Liver (tissue), 9 donors: ENCODE data around the genes ZNG1E and PRKACG.

DNA sequence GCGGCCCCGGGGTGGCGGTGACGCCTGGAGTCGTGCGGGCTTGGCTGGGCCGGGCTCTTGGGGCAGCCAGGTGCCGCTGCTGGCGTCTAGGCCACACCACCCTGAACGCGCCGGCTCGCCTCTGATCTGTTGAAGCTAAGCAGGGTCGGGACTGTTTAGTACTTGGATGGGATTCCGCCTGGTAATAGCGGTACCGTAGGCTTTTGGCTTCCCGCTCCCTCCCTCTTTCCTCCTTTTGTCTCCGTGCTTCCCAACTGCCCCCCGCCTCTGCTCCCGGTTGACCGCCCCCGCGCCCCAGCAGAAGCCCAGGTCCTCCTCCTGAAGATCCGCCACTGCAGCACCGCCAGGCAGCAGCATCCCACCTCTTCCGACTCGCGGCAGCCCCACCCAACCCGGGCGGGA lies 1471.9 kb downstream of the FOXD4L5 start:
- PRO-cap, 5 experiments: no peak in any of the 5 experiments
- RAMPAGE, long total RNA, 2 experiments: no peak in any of the 2 experiments
- RRBS: 59% methylated on average over 4 of the region's 31 CpGs

GRCh38 chr9:65675532-65676172 lies at the start of gene ZNG1E:
Gene ZNG1E, plus strand, starts transcription at chr9:65675928.
- PRO-cap, 5 experiments: peak in 5 of 5 experiments; most common plus-strand start chr9:65675951 (in 3); most common minus-strand start chr9:65675725 (in 4)
- RAMPAGE, long total RNA, 2 experiments: start-site peak on the plus strand in 2 of 2 experiments, at chr9:65675880-65675957 at its widest, 690 to 17,430 reads per replicate
- RRBS: no CpG with 5 or more reads among the region's 41 CpGs

- PRO-cap, 5 experiments: peak in 4 of 5 experiments; most common minus-strand start chr9:65676550 (in 4)
- RAMPAGE, long total RNA, 2 experiments: no peak in any of the 2 experiments
- RRBS: no CpG with 5 or more reads among the region's 11 CpGs
Measured at GRCh38 chr9:65676256-65676713, 557 bp downstream of the ZNG1E start.

DNA sequence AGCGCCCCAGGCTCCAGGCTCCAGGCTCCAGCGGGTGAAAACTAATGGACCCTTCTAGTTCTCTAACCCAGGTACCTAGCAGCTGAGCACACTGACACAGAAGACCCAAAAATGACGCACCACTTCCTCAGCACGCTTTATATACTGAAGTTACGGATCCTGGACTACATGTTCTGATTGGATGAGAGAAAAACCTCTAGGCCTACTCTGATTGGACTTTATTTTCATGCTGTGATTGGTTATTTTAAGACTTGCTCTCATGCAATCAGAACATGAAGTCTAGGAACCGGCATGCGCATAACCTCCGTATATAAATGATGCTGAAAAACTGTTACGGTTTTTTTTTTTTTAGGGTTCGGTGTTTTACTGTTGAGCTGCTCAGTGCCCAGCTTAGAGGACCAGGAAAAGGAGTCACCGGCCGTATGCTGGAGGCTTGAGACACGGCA lies 26.2 kb upstream of the ANKRD20A1 start:
- PRO-cap, 5 experiments: no peak in any of the 5 experiments
- RAMPAGE, long total RNA, 2 experiments: no peak in any of the 2 experiments
- RRBS: no CpG with 5 or more reads among the region's 13 CpGs

- PRO-cap, 5 experiments: no peak in any of the 5 experiments
- RAMPAGE, long total RNA, 2 experiments: no peak in any of the 2 experiments
- RRBS: no CpG with 5 or more reads among the region's 5 CpGs
Measured at GRCh38 chr9:68546501-68547063, 5.9 kb upstream of the TMEM252 start.

DNA sequence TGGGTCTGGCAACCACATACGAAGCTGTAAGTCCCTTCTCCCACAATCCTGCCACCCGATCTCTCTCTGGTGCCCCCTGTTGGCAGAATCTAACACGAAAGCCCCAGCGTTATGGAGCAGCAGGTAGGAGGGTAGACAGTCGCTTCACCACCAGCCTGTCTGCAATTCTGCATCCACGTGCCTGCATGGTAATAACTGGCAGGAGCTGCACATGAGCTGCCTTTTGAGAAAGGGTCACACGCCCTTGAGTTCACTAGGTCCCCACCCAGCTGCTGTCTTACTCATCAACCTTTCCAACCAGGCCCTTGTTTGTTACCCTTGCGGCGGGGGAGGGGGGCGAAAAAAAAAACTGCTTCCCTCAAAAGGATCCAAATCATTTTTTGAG lies 19.5 kb upstream of the TMEM252 start:
- PRO-cap, 5 experiments: no peak in any of the 5 experiments
- RAMPAGE, long total RNA, 2 experiments: no peak in any of the 2 experiments
- RRBS: no CpG with 5 or more reads among the region's 10 CpGs

- PRO-cap, 5 experiments: no peak in any of the 5 experiments
- RAMPAGE, long total RNA, 2 experiments: no peak in any of the 2 experiments
- RRBS: no CpG with 5 or more reads among the region's 5 CpGs
Measured at GRCh38 chr9:68707035-68707428, 2.0 kb downstream of the PIP5K1B start.

- PRO-cap, 5 experiments: no peak in any of the 5 experiments
- RAMPAGE, long total RNA, 2 experiments: no peak in any of the 2 experiments
- RRBS: no CpG with 5 or more reads among the region's 6 CpGs
Measured at GRCh38 chr9:68731805-68732409, 26.9 kb downstream of the PIP5K1B start.

DNA sequence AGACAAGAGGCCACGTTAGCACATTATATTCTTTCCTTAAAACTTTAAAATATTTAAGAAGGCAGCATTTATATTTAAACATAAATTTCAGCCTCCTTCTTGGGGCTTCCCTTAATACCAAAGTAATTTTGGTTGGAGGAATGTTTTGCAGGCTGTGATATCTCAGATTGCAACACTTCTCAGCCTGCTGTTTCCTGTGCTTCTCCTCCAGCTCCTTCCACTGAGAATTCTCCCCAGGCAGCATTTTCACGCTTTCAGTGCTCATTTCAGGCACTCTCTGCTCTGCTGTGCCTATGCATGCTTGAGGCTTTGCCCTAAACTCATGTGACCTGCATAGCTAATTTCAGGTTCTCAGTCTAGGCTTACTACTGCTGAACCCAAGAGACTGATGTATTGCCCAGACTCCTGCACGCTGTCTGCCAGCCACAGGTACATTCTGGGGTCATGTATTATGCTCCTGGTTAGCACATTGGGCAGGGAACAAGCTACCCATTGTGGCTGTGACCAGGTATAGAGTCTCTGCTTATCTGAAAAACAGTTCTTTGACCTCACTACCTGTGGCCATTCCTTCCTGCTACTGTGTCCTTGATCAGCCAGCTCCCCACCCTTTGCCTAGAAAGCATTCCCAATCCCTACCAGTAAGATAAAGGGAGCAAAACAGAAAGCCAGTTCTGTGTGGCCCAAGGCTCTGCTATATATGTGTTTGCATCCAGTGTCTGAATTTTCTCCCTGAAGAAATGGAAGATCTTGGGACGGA lies 34.6 kb downstream of the PIP5K1B start:
- PRO-cap, 5 experiments: no peak in any of the 5 experiments
- RAMPAGE, long total RNA, 2 experiments: no peak in any of the 2 experiments
- RRBS: no CpG with 5 or more reads among the region's 4 CpGs

DNA sequence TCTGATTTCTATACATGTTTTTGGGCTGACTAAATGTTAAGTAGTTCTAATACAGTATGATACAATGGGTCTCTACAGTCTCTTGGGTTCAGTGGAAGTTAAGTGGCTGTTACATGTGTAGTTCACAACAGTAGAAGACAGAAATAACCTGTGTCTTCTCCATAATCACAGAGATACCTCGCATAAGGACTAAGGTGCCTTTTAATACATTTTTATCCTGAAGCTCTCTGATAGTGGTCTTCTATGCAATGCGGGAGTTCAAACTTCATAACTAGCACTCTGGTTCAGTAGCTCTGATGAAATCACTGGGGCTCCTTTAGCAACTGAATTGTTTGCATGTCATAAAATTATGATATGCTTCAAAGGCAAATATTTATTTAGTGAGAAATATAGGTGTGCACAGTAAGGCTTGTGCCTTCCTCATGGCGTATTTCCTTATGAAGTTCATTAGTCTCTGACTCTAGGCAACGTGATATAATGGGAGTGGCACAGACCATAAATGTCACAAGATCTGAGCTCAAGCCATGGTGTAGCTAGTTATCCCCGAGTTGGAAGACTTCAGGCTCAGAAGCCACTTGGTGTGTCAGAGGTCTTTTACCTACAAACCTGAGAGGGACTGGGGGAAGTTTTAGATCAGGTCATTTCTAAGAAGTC lies 35.4 kb downstream of the PIP5K1B start:
- PRO-cap, 5 experiments: no peak in any of the 5 experiments
- RAMPAGE, long total RNA, 2 experiments: no peak in any of the 2 experiments
- RRBS: no CpG with 5 or more reads among the region's 5 CpGs

GRCh38 chr9:68784547-68785260 lies 4.8 kb downstream of the PABIR1 start:
- PRO-cap, 5 experiments: no peak in any of the 5 experiments
- RAMPAGE, long total RNA, 2 experiments: no peak in any of the 2 experiments

- PRO-cap, 5 experiments: no peak in any of the 5 experiments
- RAMPAGE, long total RNA, 2 experiments: no peak in any of the 2 experiments
- RRBS: no CpG with 5 or more reads among the region's 4 CpGs
Measured at GRCh38 chr9:68804786-68805218, 24.9 kb downstream of the PABIR1 start.

GRCh38 chr9:68871778-68872738 lies 92.2 kb downstream of the PABIR1 start:
- PRO-cap, 5 experiments: peak in 4 of 5 experiments; most common minus-strand start chr9:68871918 (in 2)
- RAMPAGE, long total RNA, 2 experiments: no peak in any of the 2 experiments
- RRBS: no CpG with 5 or more reads among the region's 11 CpGs

DNA sequence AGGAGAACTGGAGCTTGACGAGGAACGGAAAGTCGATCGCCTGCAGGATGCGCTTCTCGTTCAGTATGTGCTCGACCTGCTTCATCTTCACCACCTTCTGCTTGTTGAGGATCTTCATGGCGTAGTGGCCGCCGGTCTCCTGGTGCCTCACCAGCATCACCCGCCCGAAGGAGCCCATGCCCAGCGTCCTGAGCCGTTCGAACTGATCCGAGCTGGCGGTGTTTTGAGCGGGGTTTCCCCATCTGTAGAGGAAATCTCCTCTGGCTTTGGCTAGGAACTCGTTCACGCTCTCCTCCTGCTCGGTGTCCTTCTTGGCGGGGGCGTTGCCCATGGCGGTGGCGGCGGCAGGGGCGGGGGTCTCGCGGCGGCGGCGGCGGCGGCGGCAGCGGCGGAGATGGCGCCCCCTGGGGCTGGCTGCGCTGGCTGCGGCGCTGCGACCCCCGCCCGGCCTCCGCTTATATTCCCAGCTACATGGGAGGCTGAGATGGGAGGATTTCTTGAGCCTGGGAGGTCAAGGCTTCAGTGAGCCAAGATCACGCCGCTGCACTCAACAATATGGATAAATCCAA lies at the start of gene PRKACG:
PRKACG (minus strand) TSS at position 352 of the 569 bp plus-strand sequence.
- PRO-cap, 5 experiments: no peak in any of the 5 experiments
- RAMPAGE, long total RNA, 2 experiments: no peak in any of the 2 experiments
- RRBS: no CpG with 5 or more reads among the region's 47 CpGs

DNA sequence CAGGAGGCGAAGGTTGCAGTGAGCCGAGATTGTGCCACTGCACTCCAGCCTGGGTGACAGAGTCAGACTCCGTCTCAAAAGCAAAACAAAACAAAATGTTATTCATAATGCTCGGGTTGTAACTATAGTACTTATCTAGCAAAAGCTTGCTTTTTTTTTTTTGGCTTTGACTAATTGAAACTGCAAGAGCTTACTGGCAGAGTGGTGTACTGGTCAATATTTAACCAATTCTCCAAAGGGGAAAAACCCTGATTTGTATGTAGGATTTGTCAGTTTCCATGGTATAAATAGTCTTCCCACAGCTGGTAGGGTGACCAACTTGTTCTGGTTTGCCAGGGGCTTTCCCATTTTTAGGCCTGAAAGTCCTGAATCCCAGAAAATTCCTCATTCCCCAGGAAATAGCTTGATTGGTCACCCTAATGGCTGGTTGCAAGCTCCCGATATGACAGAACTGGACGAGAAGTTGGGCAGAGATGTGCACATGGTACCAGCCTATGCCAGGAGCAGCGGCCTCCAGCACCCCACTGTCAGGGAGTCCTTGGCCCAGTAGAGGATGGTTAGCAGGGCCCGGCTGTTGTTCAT lies 58.0 kb downstream of the FXN start:
- PRO-cap, 5 experiments: peak in 5 of 5 experiments; most common plus-strand start position 313 of the sequence (in 5); most common minus-strand start position 97 of the sequence (in 1)
- RAMPAGE, long total RNA, 2 experiments: no peak in any of the 2 experiments
- RRBS: no CpG with 5 or more reads among the region's 8 CpGs

GRCh38 chr9:69134396-69134970 lies 39.6 kb upstream of the TJP2 start:
- PRO-cap, 5 experiments: no peak in any of the 5 experiments
- RAMPAGE, long total RNA, 2 experiments: no peak in any of the 2 experiments
- RRBS: no CpG with 5 or more reads among the region's 7 CpGs

GRCh38 chr9:69192182-69192587 lies 18.1 kb downstream of the TJP2 start:
- PRO-cap, 5 experiments: no peak in any of the 5 experiments
- RAMPAGE, long total RNA, 2 experiments: no peak in any of the 2 experiments
- RRBS: no CpG with 5 or more reads among the region's 3 CpGs

- PRO-cap, 5 experiments: no peak in any of the 5 experiments
- RAMPAGE, long total RNA, 2 experiments: no peak in any of the 2 experiments
- RRBS: no CpG with 5 or more reads among the region's 2 CpGs
Measured at GRCh38 chr9:69306950-69307264, 18.1 kb upstream of the ENTREP1 start.

DNA sequence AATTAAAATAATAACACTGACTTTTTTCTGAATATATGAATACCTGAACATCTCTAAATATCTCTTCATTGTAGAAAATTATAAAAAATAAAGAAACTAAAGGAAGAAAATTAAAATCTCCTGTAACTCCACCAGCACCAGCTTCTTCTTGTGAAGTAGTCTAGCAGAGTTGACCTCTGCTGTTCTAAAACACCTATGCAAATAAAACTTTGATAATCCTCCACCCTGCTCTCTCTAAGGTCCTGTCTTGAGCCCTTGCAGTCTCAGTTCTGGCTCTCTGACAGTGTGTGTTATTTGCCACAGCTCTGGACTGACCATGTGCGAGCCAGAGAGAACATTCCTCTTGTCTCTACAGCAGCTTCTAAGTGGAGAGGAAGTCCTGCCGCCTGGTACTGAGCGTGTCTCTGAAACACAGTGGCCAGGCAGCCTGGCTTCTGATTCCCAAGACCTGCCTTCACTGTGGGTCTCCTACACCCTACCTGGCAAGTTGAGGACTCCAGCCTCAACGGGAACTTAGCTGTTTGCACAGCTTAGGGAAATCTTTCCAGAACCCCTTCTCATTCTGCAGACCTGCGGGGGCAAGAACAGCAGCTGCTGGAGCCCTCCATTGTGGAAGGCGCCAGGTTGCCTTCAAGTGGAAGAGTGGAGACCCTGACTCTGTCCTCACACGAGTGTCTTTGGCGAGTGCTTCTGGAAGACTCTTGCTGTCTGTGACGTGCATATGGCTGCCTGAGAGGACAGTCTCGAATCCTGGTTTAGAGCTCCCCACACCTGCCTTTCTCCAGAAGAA lies 61.7 kb downstream of the ENTREP1 start:
- PRO-cap, 5 experiments: no peak in any of the 5 experiments
- RAMPAGE, long total RNA, 2 experiments: no peak in any of the 2 experiments
- RRBS: no CpG with 5 or more reads among the region's 10 CpGs

DNA sequence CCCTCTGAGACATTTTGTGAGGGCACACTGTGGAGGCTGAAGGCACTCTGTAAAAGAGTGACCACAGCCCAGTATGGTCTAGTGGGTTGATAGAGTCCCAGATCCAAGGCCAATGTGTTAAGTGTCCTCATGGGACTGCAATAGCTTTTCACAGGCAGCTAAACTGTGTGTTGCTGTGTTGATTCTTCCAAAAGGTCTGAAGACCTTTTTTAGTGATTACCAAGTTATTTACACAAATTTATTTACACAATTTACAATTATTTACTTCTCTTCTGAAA lies 90.4 kb downstream of the APBA1 start:
- PRO-cap, 5 experiments: peak in 2 of 5 experiments; most common minus-strand start position 114 of the sequence (in 1)
- RAMPAGE, long total RNA, 2 experiments: no peak in any of the 2 experiments